Mammary microvascular endothelial cell (primary cell): ENCODE results near the gene TAPT1.

GRCh38 chr4:15478559-15479133 lies 9.0 kb downstream of the CC2D2A start:
- RAMPAGE, long total RNA: no peak

DNA sequence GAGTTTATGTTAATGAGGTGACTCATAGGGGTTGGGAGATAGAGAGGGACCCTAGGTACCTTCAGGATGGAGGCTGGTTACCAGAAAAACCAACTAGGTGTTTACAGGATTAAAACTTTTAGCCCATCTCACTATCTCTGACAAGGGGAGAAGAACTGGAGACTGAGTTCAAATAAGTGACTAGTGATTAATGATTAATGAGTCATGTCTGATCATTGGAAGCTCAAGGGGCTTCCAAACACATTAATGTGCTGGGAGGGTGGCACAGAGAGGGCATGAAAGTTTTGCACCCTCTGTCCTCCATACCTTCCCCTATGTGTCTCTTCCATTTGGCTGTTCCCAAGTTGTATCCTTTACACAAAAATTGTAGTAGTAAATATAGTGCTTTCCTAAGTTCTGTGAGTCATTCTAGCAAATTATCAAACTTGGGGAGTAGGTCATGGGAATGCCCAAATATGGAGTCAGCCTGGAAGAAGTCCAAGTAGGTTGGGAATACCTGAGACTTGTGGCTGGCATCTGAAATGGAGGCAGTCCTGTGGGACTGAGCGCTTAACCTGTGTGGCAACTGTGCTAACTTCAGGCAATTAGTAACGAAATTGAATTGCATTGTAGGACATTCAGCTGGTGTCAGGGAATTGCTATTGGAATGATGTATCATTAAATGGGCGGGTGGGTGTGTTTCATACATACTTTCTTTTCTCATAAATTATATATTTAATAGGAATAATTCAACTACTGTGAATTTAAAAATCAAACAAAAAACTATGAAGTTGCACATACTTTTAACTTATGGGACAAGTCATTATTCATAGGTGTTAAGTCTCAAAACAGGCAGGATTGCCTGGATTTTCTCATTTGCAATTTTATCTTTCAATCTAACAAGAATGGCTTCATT lies 4.0 kb upstream of the FAM200B start:
- RAMPAGE, long total RNA: no peak

DNA sequence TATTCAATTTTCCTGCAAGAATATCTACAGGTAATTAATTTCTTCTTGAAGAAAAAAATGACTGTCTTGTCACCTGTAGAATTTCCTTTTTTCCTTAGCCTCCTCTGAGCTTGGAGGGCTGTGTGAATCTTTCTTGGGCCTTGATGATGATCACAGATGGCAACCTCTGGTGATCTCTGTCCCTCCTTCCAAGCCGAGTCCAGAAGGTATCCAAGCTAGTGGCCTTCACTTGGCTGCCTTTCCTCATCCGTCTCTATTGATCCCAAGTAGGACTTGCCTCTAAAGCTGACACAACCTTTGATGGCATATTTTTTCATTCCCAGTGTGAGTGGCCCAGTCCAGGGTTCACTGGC lies 62.4 kb downstream of the CD38 start:
- RAMPAGE, long total RNA: no peak

GRCh38 chr4:16067426-16067954 lies 16.3 kb downstream of the PROM1 start:
- RAMPAGE, long total RNA: no peak

DNA sequence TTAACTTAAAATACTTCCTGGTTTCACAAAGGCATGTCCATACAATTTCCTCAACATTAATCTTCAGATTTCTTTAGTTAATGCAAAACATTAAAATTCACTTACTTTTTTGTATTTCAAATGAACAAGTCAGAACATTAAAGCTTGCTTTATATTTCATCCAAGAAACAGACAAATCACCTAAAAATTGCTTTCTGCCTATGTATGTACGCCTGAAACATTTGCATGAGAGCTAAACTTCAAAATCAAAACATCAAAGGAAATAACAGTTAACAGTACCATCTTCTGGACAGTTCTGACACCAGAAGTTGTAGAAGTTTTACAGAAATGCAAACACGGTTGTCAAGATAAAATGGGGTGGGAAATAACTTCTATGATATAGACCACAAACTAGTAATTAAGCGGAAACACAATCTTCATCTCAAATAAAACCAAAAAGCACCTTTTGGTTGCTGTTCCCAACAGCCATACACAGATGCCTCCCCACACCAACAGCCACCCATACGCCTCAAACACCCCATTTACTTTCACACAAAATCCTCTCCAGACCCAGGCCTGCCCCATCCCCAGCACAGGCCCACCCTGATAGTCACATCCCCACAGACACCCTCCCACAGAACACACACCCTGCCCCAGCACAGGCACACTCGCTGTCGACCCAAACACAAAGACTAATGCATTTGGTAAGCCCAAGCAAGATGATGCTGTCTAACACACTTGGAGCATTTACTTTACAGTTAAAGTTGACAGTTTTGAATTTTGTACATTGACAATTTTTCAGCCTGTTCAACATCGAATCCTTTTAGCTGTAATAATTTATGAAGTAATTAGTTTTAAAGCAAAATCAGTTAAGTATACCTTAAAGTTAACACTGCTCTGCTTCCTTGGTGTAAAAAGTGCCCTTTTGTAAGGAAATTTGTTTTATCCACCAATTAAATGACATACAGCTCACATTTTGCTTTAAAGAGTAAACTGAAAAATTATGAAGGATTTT lies 64.3 kb downstream of the TAPT1 start:
- RAMPAGE, long total RNA: no peak

DNA sequence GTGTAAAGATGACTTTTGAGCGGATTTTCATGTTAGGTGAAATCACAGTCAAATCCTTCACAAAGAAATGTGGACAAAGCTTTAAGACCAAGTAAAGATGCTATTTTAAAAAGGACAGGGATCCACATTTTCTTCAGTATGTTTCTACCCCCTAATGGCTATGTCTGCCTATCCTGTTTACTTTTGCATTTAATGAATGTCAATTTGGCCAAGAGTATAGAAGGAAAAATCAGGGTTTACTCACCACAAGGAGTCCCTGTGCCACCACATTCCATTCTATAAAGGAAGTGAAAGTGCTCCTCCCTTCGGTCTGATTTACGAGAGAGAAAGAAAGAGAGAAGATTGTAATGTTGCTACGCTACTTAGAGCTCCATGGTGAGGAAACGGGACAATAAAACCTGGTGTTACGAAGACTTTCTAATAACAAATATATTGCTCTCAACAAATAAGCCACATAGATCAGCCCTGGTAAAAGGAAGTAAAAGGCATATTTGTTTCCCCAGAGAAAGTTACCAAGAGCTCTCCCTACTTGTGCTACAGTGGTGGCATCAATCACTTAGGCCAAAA lies 29.8 kb downstream of the TAPT1 start:
- RAMPAGE, long total RNA: no peak

DNA sequence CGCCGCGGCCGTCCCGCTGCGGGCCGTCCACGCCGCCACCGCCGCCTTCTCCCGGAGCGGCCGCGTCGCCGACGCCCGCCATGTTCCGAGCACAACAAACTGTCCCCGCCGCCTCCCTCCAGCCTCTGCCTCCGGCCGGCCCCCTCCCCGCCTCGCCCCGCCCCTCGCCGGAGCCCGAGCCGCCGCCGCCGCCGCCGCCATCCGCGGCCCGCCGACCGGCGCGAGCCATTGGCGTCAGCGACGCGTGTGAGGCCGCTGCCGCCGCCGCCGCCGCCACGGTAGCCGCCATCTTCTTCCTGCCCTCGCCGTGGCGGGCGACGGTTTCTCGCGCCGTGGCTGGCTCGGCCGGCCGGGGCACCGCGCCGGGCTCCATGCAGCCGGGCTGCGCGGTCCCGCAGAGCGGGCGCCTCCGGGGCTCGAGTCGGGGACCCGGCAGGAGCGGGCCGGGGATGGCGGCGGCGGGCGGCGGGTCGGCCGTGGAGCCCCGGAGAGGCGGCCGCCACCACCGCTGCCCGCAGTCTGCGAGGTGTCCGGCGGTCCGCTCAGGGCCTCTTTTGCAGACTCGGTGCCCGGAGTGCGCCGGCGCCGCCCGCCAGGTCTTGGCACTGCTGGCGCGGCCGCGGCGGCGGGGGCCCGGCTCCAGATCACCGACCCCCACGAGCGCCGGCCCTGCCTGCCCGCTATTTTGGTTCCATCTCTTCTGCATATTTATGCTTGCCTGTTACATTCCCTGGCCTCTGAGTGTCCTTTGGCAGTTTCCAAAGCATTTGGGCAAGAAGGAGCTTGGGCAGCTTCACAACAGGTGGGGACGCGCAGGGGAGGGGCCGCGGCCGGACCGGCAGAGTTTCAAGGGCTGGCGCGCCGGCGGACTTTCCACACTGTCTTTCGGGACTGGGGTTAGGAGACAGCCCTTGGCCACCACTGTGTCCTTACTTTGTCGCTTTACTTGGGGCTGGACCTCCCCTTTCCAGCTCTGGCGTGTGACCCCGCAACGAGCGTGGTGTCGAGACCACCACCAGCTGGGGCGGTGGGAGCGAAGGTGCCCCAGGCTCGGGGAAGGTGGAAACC lies at the start of gene TAPT1:
Gene TAPT1 (minus strand): TSS at position 96 of the 1,068 bp plus-strand sequence.
- RAMPAGE, long total RNA: no peak

DNA sequence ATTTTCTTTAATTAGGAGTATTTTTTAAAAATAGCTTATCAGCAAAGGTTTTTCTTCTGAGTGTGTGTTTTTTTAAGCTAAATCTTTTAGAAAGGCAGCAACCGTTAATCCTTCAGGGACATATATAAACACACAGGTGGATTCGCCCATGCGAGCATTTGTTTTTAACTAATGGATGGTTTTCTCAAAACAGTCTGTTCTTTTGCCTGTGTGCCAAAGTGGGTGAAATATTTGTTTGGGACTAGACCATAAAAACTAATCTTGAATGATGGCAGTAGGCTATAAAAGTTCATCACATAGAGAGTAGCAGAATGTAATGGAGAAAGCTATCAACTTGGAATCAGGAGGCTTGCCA lies 7.3 kb upstream of the TAPT1 start:
- RAMPAGE, long total RNA: no peak

DNA sequence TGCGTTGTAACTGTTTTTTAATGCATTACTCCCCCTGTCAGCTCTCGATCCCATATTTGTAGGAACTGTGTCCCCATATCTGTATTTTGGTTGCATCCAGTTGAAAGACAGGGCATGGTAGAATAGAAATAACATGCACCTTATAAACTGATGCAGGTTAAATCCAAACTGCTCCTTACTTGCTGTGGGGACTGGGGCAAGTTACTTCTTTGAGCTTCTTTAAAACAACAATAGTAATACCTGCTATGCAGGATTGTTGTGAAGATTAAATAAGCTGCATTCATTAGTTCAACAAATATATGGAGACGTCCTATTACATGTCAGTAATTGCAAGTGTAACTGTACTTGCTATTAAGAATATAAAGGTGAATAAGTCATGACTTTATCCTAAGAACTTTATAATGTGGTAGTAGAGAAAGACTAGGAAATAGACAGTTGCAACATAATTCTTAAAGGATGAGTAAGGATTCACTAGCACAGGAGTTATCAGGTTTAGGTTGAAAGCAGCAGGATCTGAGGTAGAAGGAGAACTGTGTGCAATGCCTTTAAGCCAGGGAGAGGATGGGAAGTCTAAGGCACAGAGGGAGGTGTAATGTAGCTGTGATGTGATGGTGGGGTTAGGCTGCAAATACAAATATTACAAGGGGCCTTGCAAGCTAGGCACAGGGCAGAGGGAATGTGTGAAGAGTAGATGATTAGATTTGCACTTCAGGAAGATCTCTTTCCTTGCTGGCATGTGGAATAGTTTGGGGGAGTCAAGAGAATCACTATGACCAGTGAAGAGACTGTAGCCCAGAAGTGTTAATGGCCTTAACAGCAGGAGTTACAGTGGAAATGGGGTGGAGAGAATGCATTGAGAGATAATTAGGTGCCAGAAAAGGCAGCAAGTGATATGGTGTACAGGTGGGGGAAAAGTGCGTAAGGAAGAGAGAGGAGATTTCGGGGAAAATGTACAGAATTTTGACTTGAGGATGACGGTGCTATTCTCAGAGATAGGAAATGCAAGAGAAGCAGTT lies 9.9 kb upstream of the TAPT1 start:
- RAMPAGE, long total RNA: no peak

DNA sequence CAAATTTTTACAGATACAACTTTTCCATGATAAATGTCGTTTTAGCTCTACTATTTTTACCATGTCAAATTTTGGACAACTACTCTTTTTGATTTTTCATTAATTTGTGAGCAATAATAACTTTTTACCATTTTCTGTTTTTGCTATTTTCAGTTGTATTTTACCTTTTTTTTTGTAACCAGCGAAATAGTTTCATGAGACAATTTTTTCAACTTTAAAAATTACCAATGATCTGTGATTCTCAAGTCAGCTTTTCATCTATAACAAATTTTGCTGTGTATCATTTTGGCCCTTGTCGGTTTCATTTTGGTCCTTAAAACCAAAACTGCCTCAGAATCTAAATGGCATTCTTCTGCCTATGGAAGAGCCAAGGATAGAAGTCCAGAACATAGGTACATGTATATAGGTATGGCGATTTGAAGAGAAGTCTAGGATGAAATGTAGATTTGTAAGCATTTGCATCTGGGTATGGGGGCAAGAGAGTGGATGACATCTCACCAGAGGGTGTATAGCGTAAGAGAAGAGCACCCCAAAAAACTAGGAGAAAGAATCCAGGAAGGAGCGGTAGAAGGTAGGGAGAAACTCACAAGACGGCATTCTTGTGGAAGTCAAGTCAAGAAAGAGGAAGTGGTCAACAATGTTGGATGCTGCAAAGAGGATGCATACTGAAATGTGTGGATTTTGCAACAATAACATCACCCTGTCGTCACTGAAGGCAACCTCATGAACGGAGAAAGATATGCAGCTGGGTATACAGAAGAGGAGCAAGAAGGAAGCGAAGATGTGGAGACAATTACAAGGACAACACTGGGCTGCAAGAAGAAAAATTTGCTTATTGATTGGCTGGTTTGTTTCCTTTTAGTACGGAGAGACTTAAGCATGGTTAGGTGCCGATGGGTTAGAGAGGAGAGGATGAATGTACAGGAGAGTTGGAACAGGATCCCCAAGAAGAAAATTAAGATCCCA lies 11.2 kb upstream of the TAPT1 start:
- RAMPAGE, long total RNA: no peak

- RAMPAGE, long total RNA: no peak
Measured at GRCh38 chr4:16256200-16257004, 30.1 kb upstream of the TAPT1 start.

GRCh38 chr4:16683960-16684585 lies 214.4 kb downstream of the LDB2 start:
- RAMPAGE, long total RNA: no peak

- RAMPAGE, long total RNA: no peak
Measured at GRCh38 chr4:17492148-17492543, 19.7 kb downstream of the QDPR start.

DNA sequence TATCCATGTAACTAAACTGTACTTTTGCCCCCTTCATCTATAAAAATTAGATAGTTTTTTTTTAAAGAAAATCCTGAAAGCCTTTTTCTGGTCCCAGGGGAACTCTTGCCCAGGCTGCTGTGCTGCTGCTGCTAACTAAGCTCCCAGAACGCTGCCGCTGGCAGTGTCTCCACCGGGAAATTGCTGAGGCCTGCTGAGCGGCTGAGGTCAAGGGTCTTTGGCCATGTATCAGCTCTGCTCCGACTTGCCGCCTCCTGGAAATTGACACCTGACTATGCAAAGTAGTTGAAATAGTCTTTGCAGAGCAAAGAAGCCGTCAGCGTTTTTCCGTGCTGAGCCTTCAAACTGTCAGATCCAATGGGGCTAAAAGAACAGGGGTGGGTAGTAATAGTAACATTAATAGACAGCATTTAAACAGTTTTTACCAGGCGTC lies 851 bp downstream of the QDPR start:
- RAMPAGE, long total RNA: no peak

- RAMPAGE, long total RNA: no peak
Measured at GRCh38 chr4:17578664-17579123, 1.7 kb downstream of the LAP3 start.

GRCh38 chr4:17635003-17635509 lies 20.6 kb downstream of the MED28 start:
- RAMPAGE, long total RNA: no peak

DNA sequence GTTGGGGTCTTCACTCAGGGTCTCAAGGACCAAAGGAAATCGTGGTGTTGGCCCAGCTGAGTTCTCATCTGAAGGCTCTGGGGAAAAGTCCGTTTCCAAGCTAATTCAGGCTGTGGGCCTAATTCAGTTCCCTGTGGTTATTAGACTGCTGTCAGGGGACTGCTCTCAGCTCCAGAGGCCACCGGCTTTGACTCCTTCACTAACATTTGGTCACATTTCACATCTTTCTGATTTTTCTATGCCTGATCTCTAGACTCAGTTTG lies 37.6 kb downstream of the FAM184B start:
- RAMPAGE, long total RNA: no peak

DNA sequence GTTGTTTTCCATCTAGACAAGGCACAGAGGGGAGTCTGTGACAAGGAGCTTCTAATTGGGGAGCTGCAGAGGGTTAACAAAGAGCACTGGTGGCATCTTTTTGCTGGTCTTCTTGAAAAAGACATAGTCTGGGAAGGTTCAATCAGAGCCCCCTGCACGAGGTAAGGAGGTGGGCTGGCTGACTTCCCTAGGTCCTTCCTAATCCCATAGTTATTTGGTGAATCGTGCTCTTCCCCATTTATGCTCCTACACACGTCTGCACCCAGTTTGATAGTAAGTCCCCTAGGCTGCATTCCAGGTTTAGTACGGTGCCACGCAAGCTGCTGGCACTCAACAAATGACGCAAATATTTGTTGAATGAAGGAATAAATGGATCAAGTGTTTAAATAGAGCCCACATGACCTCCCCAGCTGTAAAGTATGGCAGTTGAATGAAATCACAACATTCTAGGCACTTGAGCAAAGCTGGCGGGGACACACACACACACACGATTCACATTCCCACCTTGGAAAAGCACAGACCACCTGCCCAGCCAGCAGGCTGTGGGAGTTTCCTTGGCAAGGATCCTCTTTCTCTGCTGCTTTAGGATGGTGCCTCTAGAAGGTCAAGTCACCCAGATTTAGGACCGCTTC lies 911 bp downstream of the FAM184B start:
- RAMPAGE, long total RNA: no peak

DNA sequence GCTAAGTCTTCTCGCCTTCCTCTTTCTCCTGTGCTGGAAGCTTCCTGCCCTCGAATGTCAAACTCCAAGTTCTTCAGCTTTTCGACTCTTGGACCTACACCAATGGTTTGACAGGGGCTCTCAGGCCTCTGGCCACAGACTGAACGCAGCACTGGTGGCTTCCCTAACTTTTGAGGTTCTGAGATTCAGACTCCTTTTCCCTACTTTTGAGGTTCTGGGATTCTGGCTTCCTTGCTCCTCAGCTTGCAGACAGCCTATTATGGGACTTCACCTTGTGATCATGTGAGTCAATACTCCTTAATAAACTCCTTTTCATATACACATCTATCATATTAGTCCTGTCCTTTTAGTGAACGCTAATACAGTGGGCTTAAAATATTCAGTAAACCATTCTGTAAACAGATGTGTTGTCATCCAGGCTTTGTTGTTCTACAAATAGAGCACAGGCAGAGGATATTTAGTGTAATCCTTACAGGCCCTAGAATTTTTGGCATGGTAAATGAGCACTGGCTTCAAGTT lies 95.1 kb downstream of the LCORL start:
- RAMPAGE, long total RNA: no peak

DNA sequence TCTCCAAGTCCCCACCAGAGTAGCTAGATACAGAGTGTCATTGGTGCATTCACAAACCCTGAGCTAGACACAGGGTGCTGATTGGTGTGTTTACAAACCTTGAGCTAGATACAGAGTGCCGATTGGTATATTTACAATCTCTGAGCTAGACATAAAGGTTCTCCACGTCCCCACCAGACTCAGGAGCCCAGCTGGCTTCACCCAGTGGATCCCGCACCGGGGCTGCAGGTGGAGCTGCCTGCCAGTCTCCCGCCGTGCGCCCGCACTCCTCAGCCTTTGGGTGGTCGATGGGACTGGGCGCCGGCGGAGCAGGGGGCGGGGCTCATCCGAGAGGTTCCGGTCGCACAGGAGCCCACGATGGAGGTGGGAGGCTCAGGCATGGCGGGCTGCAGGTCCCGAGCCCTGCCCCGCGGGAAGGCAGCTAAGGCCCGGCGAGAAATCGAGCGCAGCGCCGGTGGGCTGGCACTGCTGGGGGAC lies 396.6 kb upstream of the LCORL start:
- RAMPAGE, long total RNA: no peak